Subcutaneous preadipocyte (primary cell): Measurements from ENCODE around the genes SLC6A20, CCR3, CCRL2, LTF and MYL3.

DNA sequence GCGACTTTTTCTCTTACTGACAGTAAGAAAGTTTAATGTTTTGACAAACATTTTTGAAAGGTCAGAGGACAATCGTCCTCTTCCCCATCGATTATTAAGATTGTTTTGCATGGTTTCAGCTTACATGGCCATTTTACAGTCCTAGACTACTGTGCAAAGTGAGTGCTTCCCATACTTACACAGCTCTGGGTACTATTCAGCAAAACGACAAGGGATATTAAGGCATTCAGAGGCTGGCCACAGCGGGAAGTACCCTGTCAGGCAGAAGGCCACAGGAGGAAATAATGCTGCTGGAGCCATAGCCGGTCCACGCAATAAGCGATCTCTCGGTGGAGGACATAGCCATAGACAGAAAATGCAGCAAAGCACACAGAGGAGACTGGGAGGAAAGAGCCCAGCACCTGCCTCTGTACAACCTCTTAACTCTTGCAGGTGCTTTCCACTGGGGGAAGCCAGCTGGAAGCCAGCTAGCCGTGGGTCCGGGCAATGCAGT, 19.7 kb downstream of the CLEC3B start:
- CAGE, long polyA plus RNA, result no peak

GRCh38 chr3:45138783-45139422, 7.3 kb downstream of the CDCP1 start:
- CAGE, long polyA plus RNA, result no peak

GRCh38 chr3:45143166-45144183, 2.7 kb downstream of the CDCP1 start:
- CAGE, long polyA plus RNA, result no peak

DNA sequence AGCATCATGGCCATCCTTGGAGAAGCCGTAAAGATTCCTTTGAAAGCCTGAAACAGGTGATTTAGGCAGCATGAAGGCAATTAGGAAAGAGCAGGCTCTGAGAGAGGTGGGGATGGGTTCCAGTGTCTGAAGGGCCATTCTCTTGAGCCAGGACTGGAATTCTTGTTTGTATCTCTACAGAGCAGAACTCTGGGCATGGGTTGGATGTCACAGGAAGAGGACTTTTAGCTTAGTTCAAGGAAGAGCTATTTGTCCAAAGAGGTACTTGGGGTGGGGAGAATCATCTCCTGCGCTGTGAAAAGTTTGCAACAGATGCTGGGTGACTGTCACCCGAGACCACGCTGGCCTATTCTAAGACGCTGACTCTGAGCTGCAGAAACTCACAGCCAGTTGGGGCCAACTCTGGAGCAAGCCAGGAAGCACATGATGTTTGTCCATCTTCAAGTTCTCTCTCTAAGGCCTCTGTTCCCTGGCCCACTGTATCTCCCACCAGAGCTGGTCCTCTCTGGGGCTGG, 17.8 kb upstream of the CDCP1 start:
- CAGE, long polyA plus RNA, result no peak

DNA sequence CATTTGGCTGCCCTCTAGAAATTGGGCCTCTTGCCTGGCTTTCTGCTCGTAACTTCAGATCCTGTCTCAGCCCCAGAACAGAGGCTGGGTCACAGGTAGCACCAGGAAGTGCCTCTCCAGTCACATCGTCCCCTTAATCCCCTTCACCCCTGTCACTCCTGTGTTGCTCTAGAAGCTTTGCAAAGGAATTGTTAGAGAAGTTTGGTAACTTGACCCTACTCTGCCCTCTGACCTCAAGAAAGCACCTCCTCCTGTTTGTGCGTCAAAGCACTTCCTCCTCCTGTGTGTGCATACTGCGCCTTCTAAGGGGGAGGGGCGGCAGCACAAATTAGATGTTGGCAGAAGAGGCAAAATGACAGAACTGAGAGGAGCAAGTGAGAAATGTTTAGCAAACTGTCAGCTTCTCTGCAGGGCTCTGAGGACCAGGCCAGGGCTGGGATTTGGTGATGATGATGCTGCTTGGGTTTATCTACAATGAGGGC, 76.1 kb downstream of the LARS2 start:
- CAGE, long polyA plus RNA, result no peak

- CAGE, long polyA plus RNA, result no peak
Measured at GRCh38 chr3:45559812-45560242, 34.7 kb upstream of the LIMD1 start.

- CAGE, long polyA plus RNA, result no peak
Measured at GRCh38 chr3:45647077-45647646, 42.0 kb upstream of the SACM1L start.

GRCh38 chr3:45653781-45654133, 35.4 kb upstream of the SACM1L start:
- CAGE, long polyA plus RNA, result no peak

DNA sequence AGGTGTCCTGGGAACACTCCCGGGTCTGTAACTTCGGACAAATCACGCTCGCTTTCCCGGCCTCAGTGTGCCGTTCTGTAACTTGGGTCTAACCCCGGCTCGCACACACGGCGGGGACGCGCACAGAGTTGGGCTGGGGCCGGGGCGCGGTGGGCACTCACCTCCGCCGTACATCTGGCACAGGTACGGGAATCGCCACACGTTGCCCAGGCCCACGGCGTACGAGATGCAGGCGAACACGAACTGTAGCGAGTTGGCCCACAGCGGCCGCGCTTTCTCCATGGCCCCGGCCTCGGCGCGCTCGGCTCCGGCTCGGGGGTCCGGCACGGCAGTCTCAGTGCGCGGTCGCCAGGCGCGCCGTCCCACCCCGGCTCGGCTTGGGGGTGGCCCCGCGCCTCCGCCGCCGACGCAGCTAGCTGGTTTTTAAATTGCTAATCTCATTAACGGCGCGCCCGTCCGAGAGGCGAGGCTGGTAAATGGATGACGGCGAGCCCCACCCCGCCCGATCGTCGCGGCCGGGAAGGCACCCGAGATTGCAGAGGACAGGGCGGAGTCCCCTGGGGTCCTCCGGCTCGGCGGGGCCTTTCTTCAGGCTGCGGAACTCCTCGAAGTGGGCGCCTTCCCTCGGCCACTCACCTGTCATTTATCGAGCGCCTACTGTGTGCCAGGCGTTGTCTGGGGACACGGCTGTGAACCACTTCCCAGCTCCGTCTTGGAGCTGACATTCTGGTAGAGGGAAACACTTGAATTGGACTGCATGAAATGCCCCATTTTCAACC, at the start of gene SLC6A20:
Gene SLC6A20 (minus strand): TSS at position 399 of the 779 bp plus-strand sequence.
- CAGE, long polyA plus RNA, result no peak

DNA sequence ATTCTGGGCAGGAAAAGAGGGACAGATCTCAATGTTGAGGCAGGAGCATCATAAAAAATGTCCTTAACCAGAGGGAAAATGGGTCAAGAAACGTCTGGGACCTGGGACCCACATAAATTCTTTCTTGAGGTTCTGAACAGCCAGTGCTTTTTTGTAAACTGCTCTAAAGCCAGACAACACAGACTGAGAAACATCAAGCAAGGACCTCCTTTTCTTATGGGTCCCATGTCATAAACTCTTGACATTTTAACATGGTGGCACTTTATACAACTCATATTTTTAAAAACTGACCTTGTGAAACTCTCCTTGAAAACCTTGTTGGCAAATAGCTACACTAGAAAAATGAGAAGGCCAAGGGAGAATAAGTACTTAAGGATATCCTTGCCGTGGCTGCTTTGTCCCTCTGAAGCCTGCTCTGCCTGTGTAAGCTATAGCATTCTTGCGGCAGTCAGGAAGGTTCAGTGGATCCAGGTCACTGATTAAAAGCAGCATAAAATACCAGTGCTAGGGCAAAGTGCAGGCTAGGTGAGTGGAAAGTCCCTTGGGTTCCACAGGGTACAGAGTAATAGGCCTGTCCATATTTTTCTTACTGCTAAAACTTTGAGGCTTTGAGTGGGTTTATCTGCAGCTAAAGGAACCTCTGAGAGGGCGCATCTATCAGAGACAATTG, 10.1 kb downstream of the CXCR6 start:
- CAGE, long polyA plus RNA, result no peak

- CAGE, long polyA plus RNA, result no peak
Measured at GRCh38 chr3:45994579-45995441, 814 bp downstream of the FYCO1 start.

DNA sequence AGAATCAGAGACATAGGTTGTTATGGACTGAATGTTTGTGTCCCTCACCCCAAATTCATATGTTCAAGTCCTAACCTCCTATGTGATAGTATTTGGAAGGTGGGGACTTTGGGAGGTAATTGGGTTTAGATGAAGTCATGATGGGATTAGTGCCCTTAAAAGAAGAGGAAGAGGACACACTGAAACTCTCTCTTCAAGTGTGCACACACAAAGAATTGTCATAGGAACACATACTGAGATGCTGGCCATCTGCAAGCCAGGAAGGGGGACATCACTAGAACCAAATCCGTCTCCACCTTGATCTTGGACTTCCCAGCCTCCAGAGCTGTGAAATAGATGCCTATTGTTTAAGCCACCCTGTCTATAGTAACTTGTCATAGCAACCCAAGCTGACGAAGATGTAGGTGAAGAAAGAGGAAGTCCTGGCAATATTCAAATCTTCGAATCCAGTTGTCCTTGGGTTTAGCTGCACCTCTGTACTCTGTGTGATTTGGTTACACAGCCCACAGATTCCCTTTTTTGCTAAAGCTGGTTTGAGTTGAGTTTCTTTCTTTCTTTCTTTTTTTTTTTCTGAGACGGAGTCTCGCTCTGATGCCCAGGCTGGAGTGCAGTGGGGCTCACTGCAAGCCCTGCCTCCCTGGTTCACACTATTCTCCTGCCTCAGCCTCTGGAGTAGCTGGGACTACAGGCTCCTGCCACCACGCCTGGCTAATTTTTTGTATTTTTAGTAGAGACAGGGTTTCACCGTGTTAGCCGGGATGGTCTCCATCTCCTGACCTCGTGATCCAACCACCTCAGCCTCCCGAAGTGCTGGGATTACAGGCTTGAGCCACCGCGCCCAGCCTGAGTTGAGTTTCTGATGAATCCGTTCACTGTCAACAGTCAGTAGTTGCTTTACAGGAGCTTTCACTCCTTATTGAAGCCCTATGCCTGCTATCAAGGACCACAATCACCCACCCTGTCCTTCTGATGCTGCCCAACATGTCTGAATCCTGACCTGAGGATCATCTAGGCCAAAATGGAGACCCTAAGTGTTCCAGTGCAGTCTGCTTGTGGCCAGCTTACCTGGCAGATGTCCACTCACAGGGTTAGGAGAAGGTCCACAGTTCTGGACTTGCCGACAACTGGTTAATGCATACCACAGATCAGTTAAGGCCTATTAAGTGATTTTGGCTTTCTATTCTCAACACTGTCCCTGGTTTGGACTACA, 68.2 kb upstream of the XCR1 start:
- CAGE, long polyA plus RNA, result no peak

DNA sequence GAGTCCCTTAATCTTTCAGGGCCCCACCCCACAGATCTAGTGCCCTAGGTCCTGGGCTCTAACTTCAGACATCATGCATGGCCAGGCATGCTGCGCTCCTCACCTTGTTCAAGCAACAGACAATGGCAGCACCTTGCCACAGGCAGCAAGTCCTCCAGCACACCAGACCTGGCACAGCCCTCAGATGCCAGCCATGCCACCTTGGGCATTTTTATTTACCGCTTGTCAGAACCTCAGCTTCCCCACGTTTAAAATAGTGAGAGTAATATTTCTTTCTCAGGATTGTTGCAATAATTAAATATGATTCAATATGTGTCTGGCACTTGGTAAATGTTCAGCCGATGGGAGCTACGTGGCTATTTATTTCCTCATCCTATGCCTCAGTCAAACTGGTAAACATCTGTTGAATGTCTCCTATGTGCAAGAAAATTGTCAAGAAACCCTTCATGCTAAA, 14.4 kb upstream of the CCR1 start:
- CAGE, long polyA plus RNA, result no peak

DNA sequence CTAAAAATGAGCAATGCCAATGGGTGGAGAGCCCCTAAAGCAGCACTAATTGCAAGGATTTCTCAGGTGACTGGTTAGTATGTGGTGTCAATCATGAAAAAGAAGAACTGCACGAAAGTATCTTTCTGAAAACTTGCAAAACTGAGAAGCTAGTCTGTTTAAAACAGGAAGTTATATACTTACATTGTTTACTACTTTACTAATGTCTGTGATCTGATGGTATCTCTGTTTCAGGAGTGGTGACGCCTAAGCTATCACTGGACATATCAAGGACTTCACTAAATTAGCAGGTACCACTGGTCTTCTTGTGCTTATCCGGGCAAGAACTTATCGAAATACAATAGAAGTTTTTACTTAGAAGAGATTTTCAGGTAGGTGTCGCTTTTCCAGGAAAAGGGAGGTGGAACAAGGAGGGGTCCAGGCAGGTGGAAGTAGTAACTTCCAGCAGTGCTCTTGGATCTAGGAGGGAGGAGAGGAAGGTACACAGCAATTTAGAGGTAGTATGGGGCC, at the start of gene CCR3:
Gene CCR3 (plus strand): TSS at position 293 of the 510 bp plus-strand sequence.
- CAGE, long polyA plus RNA, result no peak

GRCh38 chr3:46406921-46407894, at the start of gene CCRL2:
TSS of gene CCRL2 (plus strand) at chr3:46407259.
- CAGE, long polyA plus RNA, result no peak

DNA sequence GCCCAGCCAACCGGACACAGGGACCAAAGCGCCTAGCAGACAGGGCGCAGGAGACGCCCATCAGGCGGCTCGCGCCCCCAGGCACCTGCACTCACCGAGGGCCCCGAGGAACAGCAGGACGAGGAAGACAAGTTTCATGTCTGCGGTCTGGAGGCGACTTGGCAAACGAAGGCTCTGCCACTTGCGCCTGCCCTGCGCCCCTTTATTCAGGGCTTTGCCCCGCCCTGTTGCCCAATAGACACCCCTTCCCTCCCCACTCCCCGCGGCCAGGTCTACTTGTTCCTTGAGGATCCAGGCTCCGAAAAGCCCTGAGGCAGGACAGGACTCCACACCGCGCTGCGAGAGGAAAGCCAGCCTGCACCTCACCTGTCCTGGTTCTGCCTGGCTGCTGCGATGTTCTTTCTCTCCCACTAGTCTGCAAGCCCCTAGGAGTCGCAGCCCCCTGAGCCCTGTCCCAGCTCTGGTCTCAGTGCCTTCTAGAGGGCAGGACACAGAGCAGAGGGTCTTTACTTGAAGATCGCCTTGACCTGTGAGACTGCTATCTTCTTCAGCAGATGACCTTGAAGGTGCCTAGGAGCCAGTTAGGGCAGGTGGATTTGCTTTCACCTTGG, at the start of gene LTF:
Gene LTF (minus strand): TSS at position 176 of the 611 bp plus-strand sequence.
- CAGE, long polyA plus RNA, result no peak

- CAGE, long polyA plus RNA, result no peak
Measured at GRCh38 chr3:46559138-46559710, 6.9 kb downstream of the LRRC2 start.

GRCh38 chr3:46863062-46863852, at the start of gene MYL3:
TSS of gene MYL3 (minus strand) at chr3:46863444.
- CAGE, long polyA plus RNA, result no peak

DNA sequence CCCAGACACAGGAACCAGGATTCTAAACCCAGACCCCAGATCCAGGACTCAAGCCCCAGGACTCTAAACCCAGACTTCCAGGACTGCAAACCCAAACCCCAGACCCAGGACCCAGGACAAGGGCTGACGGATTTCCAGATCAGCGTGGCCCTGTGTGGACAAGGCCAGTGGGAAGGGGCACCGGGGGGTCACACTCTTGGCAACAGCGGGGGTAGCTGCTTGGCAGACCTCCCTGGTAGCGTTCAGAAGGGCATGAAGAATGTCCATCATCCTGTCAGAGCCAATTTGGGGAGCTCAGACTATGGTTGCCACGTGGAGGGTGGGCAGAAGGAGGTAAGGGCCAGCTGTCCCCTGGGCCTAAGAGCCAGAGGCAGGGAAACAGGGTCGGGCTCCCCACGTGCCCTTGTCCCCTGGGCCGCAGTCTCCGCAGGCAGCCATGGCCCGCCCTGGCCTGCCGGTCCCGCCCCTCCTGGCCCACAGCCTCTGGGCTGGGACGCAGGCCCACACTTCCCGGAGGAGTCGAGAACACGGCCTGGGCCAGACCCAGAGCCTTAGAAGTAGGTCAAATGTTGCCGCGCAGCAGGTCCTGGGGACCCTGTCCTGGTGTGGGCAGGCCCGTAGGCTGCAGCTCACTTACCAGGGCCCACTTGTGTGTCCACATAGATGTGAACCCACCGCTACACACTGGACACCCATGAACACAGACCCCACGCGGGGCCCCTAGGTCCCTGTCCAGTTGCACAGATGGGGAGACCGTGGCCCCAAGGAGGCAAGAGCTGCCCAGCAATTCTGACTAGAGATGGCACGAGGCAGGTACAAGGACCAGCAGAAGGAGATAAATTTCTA, 4.2 kb upstream of the MYL3 start:
- CAGE, long polyA plus RNA, result no peak

- CAGE, long polyA plus RNA, result no peak
Measured at GRCh38 chr3:46974679-46975229, 1.8 kb downstream of the CCDC12 start.